ENCODE results near the genes USP17L17 and USP17L21.

- PRO-cap = no peak
These were observed 2.3 kb downstream of the SH3TC1 start for GRCh38 chr4:8201085-8202148.

- PRO-cap = no peak
These were observed 29.8 kb downstream of the SH3TC1 start for GRCh38 chr4:8228873-8229357.

DNA sequence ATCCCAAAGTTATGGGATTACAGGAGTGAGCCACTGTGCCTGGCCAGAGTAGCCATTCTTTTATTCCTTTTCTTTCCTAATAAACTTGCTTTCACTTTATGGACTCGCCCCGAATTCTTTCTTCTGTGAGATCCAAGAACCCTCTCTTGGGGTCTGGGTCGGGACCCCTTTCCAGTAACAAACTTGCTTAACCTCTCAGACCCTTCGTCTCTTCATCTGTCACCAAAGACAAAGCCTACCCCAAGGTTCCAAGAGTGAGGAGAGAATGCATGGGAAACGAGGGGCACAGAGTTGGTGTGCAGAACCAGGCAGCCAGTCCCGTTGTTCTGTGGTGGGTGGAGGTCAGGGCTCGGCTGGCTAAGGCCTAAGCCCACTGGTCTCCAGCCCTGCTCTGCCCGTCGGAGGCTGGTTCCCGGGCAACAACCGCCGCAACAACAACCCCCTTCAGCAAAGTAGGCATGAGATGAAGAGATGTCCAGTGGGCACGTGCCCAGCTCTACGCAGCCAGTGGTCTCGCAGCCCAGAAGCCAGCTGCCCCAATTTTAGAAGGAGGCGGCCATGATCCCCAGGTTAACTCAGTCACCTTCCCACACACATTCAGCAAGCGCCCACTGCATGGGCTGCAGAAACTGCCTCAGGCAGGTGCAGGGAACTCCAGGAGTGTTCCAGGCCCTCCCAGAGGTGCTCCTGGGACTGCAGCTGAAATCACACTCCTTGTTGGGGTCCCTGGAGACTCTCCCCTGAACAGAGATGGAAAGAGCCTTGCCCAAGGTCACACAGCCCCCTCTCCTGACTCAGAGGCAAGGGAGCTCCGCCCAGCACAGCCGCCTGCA, 25.6 kb upstream of the HTRA3 start:
- PRO-cap = no peak

DNA sequence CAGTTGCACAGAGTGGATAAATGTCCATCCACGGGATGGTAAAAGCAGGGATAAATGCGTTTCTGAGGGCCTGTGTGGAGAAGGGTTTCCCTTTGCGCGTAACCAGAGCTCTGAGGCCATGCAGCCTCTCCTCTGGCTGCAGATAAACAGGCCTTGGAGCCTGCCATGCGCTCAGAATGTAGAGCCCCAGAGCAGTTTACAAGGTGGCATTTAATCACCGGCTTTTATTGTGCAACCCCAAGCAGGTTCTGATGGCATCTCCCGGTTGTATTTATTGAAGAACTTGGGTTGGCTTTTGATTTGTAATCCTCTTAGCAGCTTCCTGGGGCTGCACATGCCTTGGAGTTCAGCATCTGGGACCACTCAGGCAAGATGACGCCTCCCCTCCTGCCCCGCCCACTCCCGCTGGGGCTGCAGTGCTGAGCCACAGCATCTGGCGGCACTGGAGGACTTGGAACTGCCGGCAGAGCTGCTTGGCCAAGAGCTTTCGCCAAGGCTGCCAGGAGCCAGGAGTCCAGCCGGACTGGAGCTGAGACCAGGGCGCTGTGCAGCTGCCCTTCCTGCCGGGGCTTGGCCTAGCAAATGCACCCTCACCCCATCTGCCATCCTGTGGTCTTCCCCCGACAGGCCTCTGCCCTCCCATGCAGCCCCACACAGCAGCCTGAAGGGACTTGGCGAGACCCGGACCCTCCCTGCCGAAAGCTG, 5.2 kb downstream of the HTRA3 start:
- PRO-cap = no peak

GRCh38 chr4:8330737-8331279, 61.3 kb downstream of the HTRA3 start:
- PRO-cap = no peak

- PRO-cap = no peak
These were observed 65.6 kb downstream of the HTRA3 start for GRCh38 chr4:8335069-8335588.

DNA sequence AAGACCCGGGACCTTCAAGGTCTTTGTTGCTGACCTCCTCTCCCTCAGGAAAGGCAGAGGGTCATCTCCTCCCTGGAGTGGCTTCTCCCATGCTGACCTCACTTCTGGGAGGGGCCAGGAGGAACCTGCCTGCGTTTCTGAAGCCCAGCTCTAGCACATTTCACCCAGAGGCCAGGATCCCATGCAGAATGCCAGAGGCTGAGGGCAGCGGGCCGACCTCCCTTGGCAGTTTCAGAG, 80.2 kb downstream of the HTRA3 start:
- PRO-cap = no peak

DNA sequence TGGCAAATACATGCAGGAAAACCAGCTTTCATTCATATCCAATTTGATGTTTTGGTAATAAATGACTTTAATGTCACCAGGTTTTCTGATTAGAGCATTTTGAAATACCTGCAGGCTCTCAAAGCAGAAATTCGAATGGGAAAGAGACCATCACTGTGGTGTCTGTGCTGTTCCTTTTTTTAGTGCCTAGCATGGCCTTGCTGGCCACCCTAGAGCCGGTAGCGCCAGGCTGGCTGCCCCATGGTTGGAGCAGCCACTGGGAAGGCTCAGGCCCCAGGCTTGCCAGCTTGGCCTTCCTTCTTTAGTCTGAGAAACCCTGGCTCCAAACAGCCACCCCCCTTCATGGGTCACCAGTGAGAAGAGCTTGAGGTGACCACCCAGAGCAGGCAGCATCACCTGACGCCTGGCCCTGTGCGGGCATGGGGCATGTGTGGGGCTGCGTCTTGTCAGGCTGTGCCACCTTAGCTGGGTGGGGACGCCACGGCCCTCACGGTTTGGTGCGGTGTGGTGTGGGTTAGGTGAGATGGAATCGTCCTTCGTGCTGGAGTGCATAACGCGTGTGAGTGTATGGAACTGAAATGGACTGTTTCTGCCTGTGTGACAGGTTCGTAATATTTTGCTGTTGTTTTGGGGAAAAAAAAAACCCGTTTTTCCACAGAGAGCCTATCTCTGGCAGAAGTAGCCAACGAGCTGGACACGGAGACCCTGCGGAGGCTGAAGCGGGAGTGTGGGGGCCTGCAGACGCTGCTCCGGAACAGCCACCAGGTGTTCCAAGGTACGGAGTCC, 30.0 kb downstream of the TRMT44 start:
- PRO-cap = no peak

GRCh38 chr4:8593163-8593536, 585 bp downstream of the CPZ start:
- PRO-cap = no peak

DNA sequence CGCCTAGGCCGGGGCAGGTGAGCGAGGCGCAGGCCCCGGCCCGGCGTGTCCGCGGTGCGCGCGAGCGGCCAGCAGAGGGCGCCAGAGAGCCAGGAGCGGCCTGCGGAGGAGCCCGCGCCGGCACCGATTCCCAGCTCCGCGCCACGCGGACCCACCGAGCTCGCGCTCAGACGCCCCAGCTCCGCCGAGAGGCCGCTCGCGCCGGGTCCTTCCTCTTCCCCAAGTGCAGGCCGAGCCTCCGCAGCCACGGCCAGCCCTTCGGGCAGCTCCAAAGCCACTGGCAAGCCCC, 128.9 kb upstream of the HMX1 start:
- PRO-cap = no peak

DNA sequence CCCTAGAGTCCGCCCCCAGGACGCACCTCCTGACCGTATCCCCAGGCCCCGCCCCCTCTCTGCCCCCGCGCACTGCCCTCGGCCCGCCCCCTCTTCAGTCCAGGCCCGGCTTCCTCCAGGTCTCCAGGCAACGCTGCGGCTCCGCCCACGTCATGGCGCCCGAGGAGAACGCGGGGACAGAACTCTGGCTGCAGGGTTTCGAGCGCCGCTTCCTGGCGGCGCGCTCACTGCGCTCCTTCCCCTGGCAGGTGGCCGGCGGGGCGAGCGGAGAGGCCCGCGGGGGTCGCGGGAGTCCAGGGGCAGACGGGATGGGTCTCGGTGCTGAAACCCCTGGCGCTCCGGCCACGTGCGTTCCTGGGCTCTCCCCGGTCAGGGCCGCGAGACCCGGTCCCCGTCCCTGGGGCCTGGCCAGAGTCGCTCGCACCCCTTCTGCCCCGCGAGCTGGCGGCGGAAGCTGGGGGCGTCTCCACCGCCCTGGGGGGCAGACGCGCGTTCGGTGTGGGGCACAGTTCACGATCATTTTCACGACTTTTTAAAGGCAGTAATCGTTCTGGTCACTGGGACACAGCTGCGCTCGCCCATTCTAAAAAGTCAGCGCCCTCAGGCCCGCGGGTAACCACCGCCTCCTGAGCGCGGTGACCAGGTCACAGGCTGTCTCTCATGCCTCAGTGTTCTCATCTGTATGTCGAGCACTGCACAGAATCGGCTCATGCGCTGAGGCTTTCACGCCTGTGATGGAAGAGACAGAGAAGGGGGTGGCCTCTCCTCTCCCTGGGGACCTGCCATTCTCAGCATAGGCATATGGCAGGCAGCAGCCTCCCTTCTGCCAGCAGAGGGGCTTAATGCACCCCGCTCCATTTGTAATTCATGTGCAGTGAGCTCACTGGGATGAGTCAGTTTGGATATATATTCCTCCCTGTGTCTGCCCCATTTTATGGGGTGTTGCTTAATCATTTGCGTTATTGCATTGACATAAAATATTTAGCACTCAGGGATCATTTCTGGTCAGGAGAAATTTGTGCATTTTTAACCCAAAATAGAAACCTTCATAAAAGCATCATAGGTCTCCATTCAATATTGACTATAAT, 16.7 kb upstream of the FAM90A26 start:
- PRO-cap = bidirectional peak, plus-strand start at position 138 of the sequence, minus-strand start outside the sequence

DNA sequence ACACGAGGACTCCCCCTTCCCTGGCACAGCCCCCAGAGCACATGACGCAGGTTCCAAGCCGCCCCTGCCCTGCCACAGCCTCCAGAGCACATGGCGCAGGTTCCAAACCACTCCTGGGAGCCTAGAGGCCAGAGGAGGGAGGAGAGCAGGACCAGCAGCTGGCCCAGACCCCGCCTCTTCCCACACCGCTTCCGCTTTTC, 286 bp downstream of the FAM90A26 start:
- PRO-cap = no peak

- PRO-cap = no peak
These were observed at the start of gene USP17L17 for GRCh38 chr4:9243501-9244046. Gene USP17L17 (plus strand): TSS chr4:9243879.

- PRO-cap = no peak
These were observed at the start of gene USP17L21 for GRCh38 chr4:9262575-9263090. Gene USP17L21 (plus strand): TSS chr4:9262872.

DNA sequence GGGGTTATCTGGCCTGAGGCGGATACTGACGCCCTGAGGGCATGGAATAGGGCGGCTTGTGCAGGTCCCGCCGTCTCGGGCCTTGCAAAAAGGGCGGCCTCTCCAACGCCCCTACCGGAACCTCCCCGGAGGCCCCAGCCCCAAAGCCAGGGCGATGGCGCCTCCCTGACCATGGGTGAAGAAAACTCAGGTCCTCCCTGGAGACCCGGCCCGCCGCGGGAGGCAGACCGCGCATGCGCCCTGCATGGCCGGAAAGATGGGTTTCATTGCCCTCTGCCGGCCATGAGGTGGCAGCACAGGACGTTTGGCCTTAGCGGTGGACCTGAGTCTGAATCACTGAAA, 18.2 kb downstream of the USP17L30 start:
- PRO-cap = no peak

GRCh38 chr4:10077908-10078265, 38.7 kb downstream of the WDR1 start:
- PRO-cap = no peak

DNA sequence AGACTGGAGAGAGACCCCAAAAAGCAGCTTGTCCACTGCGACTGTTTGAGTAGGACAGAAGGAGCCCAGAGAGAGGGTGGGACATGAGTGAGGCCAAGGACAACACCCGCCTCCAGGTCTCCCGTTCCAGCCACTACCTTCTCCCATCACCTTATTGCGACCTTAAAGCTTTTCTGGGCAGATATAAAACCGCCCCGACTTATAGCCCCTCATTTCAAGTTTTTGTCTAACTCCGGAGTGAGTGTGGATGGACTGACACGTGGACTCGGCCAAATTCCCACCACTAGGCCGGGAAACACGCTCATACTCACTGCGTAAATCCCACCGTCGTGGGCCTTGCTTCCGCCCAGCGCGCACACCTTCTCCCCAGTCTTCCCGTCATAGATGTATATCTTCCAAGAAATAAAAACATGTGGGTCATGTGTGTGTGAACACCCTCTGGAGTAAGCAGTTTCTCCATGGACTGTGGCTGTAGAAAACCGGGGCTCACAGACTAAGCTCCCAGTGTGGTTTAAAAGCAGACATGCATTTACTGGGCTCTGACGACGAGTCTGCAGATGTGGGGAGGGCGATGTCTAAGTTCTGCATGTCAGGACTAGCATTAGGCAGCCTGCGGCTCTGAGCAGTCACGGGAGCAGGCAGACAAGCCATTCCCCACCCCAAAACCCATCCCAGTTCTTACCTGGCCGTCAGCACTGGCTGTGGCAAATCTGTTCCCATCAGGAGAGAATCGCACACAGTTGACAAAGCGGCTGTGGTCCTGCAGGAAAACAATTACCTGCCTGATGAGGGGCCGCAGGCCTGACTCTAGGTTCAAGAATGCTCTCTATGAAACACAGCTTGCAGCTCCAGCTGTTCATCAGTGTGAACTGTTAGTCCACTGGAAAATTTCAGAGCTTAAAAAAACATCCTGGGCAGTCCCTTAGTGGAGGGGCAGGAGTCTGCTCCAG, 28.3 kb downstream of the WDR1 start:
- PRO-cap = no peak

DNA sequence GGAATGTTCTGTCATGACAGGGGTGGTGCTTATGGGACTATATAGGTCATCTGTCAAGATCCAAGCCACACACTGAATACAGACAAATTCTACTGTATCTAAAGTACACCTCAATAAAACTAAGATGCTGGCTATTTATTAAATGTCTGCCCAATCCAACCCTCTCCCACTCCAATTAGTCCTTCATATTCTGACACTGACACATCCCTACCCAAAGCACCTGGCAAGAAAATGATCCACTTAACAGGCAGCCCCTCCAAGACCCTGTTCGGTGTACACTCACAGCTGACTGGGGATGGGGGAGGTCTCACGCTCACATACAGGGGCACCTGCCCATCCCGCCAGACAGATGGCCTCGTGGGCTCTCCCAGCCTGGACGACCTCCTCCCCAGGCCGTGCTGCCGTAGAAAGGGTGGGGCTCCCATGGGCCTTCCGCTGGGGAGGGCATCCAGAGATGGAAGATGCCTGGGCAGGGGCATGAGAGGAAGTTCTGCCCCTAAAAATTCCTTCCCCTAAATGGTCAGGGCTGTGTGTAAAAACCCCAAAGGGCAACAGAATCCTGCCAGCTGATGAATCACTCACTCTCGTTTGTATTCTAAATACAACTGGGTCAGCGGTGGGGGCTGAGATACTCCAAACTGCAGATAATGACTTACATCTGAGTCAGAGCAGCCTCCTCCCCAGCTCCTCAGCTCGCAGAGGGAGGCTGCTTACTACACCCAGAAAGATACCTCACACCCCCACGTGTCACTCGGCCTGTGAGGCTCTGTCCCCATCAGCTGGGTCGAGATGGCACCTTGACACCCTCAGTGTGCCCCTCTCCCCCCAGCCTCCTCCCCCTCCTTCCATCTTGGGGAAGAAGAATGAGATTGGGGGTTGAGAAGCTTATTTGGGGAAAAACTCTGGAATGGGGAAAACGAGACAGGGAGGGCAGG, 10.2 kb downstream of the WDR1 start:
- PRO-cap = no peak

DNA sequence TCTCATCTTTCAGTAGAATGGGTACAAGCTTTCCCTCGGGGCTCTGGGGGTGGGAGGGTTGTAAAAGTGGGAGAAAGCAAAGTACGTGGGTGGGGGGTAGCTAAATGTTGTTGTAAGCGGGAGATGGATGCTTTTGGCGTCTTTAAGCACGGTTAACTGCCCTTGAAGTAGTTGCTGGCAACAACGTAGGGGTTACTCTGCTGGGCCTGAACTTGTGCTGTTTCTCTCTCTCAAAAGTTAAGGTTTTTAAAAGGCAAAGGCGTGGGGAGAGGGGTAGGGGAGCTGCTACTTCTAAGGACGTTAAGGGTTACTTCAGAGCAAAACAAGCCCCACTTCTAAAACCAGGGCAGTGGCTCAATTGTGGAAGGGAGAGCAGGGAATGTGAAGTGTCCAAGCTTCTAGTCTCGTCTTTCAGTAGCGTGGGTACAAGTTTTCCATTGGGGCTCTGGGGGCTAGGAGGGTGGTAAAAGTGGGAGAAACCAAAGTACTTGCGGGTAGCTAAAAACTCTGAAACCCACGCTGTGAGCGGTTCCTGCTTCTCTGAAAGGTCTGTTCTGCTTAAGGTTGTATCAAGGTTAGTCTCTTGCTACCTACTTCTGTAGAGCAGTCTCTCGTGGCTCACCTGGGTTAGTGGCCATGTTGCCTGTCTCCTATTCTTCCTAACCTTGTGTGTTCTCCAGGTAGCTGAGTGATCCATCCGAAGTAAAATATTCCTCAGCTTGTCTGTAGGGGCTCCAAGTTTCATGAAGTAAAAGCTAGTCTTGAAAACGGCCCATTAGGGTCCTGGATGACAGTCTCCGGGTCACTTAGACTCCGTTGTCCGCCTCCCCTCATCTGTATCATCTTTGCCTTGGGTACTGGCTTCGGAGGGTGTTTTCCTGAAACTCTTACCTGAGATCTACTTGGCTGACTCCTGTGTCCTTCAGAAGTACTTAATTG, 1.7 kb upstream of the WDR1 start:
- PRO-cap = no peak

GRCh38 chr4:10160296-10160551, 43.6 kb upstream of the WDR1 start:
- PRO-cap = no peak